Subcutaneous preadipocyte (primary cell): ENCODE results near the genes APBB1IP and PDSS1.

DNA sequence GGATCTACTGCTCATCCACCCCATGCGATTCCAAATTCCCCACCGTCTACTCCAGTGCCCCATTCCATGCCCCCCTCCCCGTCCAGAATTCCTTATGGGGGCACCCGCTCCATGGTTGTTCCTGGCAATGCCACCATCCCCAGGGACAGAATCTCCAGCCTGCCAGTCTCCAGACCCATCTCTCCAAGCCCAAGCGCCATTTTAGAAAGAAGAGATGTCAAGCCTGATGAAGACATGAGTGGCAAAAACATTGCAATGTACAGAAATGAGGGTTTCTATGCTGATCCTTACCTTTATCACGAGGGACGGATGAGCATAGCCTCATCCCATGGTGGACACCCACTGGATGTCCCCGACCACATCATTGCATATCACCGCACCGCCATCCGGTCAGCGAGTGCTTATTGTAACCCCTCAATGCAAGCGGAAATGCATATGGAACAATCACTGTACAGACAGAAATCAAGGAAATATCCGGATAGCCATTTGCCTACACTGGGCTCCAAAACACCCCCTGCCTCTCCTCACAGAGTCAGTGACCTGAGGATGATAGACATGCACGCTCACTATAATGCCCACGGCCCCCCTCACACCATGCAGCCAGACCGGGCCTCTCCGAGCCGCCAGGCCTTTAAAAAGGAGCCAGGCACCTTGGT is 250.3 kb downstream of the ARHGAP21 start:
- CAGE, long polyA plus RNA: no peak

- CAGE, long polyA plus RNA: no peak
Observed at GRCh38 chr10:24552073-24552840, 171.4 kb downstream of the ARHGAP21 start.

DNA sequence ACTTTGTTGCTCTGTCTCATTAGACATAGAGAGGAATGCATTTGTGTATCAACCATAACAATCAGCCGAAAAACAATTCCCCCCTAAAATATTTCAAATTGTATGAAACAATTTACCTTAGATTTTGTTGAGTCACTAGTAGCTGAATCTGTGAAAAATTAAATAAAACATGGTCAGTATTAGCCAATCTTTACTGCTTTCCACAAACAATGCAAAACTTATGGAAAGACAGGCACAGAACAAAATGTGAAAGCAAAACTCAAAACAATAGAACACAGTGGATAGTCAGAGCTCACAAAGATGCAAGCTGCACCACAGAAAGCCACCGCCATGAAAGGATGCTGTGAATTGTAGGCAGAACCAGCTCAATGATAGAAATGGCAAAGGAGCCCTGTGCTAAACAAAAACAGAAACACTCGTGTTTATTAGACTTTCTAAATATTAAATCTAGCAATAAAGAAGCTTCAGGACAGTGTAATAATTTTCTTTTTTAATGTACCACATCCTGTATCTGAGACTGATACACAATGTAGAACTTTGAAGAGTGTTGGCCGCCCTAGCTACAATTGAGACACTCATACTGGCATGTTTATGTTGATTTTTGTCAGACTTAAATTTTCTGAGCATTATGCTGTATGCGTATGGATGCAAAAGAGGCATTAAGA is 134.4 kb downstream of the ARHGAP21 start:
- CAGE, long polyA plus RNA: no peak

GRCh38 chr10:25441169-25441549 is 266.4 kb downstream of the GPR158 start:
- CAGE, long polyA plus RNA: no peak

- CAGE, long polyA plus RNA: no peak
Observed at GRCh38 chr10:25808439-25808849, 125.6 kb upstream of the MYO3A start.

GRCh38 chr10:25880768-25881029 is 53.3 kb upstream of the MYO3A start:
- CAGE, long polyA plus RNA: no peak

- CAGE, long polyA plus RNA: no peak
Observed at GRCh38 chr10:26430832-26431316, 7.3 kb upstream of the APBB1IP start.

DNA sequence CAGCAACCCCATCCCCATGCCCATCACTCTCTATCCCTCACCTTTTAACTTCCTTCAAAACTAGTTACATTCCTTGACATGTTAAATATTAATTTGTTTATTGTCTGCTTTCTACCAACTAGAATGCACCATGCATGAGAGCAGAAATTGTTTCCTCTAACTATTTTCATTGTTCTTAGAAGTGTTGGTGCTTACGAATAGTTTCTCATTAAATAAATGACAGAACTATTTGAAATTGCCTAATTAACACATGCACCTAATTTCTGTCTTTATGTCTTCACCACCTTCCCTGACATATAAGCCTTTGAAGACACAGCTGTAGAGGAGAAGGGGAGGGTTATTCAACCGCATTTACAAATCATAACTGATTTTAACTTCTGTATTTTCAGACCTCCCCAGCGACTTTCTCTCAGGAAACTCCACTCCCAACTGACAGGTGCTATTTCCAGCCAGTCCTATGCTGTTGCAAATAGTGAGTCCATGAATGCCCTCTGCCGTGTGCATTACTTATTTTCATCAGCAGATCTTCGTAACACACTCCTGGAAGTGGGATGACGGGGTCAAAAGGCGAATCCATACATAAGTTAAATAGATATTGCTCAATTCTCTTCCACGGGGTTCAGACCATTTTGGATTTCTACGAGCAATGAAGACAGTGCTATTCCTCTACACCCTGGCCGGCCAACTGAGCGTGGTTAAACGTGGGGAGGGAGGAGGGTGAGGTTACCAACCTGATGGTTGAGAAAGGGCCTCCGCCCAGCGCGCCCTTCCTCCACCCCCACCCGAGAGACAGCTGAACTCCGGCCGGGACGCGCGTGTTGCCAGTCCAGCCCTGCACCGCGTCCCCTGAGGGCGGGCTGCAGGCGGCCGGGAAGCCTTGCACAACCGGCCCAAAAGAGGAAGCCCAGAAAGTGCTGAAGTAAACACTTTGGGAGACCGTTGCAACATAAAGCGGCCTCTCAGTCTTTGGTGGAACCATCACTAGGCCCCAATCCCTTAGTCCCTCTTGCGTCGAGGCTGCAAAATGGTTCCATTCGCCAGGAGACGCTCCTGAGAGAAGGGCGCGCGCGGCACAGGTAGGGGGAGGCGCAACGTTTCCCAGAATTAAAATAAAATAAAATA is at the start of gene APBB1IP:
Gene APBB1IP, plus strand, starts transcription at position 962 of the 1,122 bp plus-strand sequence.
- CAGE, long polyA plus RNA: no peak

GRCh38 chr10:26487460-26487996 is 49.4 kb downstream of the APBB1IP start:
- CAGE, long polyA plus RNA: no peak

DNA sequence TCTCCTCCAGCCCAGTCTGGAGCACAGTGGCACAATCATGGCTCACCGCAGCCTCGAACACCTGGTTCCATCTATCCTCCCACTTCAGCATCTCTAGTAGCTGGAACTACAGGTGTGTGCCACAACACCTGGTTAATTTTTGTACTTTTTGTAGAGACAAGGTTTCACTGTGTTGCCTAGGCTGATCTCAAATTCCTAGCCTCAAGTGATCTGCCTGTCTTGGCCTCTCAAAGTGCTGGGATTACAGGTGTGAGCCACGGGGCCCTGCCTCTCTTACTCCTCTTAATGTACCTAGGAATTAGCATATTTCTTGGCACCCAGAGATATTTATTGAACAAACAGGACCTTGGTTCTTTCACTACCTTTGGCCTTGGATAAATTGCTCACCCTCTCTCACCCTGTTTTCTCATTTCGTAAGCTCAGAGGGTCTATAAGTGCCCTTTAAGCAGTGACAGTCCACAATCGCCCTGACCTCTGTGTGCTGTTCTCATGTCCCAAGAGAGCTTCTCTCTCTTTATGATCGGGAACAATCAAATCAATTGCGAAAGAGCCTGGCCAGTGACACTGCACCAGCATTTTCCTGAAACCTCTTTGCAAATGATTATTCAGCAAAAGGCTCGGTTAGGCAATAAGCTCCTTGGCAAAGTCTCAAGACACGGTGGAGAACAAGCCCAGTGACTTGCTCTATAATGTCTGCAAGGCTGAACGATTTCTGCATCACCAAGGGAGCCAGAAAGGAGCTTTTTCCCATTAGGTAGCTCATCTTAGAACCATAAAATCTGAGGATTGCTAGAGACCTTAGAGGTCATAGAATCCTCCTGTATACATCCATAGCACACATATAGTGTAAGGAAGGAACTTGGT is 117.7 kb downstream of the APBB1IP start:
- CAGE, long polyA plus RNA: no peak

DNA sequence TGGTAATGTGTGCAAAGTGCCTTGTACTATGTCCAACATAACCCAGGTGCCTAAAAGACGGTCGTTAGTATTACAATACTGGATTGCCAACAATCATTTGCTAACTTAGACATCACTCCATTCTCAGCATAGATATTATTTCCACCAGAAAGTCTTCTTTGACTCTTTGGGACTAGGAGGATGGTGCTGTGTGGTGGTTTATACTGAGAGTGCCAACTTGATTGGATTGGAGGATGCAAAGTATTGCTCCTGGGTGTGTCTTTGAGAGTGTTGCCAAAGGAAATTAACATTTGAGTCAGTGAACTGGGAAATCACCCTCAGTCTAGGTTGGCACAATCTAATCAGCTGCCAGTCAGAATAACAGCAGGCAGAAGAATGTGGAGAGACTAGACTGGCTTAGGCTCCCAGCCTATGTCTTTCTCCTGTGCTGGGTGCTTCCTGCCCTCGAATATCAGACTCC is 85.1 kb upstream of the PDSS1 start:
- CAGE, long polyA plus RNA: no peak

GRCh38 chr10:26697057-26698165 is at the start of gene PDSS1:
PDSS1 (plus strand) TSS chr10:26697701.
- CAGE, long polyA plus RNA: no peak

- CAGE, long polyA plus RNA: no peak
Observed at GRCh38 chr10:27136745-27137203, 17.4 kb downstream of the YME1L1 start.

DNA sequence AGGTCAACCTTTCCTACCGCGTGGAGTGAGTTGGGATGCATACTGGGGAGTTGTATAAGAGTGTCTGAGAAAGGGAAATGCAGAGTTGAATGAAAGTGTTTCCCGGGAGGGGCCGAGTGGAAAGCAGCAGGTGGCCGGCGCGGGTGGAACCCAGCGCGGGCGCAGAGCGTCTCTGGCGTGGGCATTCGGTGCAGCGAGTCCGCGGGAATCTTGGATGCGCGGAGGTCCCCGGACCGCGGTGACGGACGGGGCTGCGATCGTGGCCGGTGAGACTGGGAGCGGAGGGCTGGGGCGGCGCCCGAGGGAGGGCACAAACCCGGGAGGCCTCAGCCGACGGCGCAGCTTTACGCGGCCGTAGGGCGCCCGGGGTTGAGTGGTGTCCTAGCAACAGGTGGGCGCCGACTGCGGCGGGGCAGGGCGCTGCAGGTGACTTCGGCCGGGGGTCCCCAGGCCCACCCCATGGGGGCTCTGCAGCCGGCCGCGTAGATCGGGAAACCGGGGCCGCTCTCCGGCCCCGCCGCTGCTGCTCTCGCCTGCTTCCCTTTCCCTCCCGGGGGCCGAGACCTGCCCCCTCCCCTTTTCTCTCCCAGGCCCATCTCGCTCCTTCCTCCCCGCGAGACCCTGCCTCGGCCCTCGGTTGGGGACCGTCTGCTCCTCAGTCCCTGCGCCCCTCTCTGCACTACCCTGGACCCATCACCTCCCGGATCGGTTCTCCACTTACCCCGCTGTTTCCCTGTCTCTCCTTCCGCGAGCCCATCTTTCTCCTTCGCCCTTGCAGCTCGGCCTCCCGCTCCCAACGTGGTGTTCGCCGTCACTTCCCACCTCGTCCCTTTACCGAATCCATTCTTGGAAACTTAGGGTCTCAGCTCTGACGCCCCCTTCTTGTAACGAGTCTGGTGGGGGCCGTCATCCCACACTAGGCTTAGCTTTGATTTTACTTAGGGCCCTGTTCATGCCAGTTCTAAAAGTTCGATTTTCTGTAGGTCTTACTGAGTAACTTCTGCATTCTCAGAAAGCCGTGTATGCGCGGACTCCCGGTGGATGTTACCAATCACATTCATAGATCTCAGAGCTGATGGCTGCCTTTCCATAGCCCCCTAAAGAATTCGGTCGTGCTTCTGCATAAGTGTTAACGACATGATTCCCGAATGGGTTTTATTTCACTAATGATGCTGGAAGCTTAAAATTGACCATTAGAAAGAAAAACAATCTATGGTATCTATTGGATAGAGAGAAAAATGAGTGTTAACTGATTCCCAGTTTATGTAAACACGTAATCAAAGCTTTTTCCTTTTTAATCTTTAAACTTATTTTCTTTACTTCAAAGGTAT is 18.5 kb upstream of the ACBD5 start:
- CAGE, long polyA plus RNA: no peak

DNA sequence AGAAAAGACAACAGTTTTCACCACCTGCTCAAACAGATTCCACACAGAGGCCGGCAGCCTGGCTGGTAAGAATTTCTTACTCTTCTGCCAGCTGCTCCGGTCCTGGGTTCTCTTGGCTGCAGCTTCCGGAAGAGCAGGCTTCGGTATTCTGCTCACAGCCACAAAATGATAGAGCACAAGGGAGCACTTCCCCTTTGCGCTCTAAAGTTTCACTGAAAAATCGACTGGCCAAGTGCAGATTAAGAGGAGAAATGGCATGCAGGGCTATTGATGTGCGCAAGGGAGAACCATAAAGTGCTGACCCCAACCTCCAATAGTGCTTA is 114.1 kb upstream of the ACBD5 start:
- CAGE, long polyA plus RNA: no peak

- CAGE, long polyA plus RNA: no peak
Observed at GRCh38 chr10:27414007-27414719, 89.9 kb upstream of the RAB18 start.

- CAGE, long polyA plus RNA: no peak
Observed at GRCh38 chr10:27537851-27538327, 33.8 kb downstream of the RAB18 start.

- CAGE, long polyA plus RNA: no peak
Observed at GRCh38 chr10:27746563-27746893, 909 bp upstream of the MKX start.

DNA sequence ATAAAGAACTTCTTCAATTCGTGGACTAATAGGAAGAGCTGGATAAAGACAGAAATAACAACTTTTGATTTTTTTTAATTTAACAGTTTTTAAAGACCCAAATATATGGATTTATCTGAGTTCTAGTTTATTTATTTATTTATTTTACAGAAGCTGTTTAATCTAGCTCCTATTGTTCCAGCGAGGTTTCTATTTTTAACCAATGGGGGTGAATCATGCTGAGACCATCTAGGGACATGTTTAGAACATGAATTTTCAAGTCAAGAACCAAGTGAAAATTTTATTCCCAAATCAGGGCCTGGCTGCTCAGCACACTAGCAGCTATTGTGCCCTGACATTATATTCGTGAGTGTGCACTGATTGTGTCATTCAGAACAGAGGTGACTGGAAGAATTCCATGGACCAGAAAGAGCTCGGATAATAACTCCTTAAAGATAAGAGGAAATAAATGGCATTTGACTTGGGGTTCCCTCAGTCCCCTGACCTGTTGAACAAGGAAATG is 24.6 kb upstream of the MPP7 start:
- CAGE, long polyA plus RNA: no peak

- CAGE, long polyA plus RNA: no peak
Observed at GRCh38 chr10:28492491-28492937, 40.4 kb upstream of the WAC start.